ENCODE measurements around a stretch of chr7.

- PRO-cap, 10 experiments = no peak in any of the 10 experiments
Observed at GRCh38 chr7:123748047-123748284, 837 bp downstream of the WASL start.

GRCh38 chr7:123750256-123750657, 1.5 kb upstream of the WASL start:
- PRO-cap, 10 experiments = no peak in any of the 10 experiments

GRCh38 chr7:125401770-125402082, 472.1 kb upstream of the POT1 start:
- PRO-cap, 10 experiments = no peak in any of the 10 experiments

DNA sequence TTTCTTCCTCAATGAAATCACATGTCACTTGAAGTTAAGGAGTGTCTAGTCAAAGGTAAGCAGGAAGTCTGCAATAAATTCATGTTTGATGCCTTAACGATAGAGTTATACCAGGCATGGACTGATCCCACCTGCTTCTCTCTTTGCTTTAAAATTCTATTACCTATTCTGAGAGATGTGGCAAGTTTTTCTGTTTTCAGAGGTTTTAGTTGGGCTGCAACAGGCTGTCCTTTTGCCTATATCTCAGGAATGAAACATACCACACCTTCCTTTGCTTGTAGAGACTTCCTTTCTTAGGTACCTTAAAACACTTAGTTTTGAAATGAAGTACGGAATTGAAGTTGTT, 62.3 kb downstream of the ZNF800 start:
- PRO-cap, 10 experiments = no peak in any of the 10 experiments

- PRO-cap, 10 experiments = no peak in any of the 10 experiments
Observed at GRCh38 chr7:127358892-127359563, 33.5 kb downstream of the ZNF800 start.

DNA sequence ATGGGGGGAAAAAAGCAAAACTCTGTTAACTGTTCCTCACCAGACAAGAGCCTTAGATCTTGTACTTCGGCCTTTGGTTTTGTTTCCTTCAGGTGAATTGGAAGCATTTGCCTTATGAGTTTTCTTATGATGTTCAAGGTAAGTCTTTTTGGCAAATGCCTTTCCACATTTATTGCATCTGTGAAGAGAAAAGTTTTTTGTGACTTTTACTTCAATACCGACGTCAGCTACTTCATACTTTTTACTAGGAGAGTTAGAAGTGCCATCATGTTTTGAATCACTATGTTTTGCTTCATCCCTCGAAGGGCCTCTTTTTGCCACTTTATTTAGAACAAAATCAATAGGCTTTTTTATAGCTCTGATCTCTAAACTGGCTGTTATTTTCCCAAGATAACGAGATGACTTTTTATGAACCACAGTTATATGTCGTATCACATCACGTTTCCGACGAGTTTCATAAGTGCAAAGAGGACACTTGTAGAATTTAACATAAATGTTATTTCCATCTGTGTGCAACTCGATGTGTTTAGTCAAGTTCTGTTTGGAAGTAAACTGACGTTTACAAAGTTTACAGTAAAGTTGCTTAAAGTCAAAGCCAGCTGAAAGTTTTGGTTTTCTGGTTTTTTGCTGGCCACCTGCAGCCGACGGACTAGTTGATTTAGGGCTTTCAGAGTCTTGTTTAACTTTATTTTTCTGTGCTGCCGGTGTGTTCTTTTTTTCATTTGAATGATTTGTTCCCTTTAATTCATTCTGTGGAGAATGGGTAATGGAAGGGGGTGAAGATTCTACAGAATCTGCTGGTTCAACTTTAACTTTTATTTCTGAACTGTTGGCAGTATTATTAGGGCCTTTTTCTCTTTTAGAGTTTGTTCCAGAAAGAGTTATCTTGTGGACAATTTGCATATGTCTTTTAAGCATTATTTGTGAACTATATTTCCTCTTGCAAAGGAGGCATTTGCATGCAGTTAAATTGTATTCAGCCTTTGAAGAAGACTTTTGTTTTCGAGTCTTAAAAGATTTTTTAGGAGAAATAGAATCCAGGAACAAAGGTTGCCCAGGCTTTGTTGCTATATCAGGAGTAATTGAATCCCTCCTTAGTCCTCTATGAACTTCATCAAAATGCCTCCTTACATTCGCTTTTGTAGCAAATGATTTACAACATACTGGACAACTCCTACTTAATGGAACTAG, 18.8 kb downstream of the ZNF800 start:
- PRO-cap, 10 experiments = no peak in any of the 10 experiments

- PRO-cap, 10 experiments = no peak in any of the 10 experiments
Observed at GRCh38 chr7:127374577-127375072, 17.9 kb downstream of the ZNF800 start.

DNA sequence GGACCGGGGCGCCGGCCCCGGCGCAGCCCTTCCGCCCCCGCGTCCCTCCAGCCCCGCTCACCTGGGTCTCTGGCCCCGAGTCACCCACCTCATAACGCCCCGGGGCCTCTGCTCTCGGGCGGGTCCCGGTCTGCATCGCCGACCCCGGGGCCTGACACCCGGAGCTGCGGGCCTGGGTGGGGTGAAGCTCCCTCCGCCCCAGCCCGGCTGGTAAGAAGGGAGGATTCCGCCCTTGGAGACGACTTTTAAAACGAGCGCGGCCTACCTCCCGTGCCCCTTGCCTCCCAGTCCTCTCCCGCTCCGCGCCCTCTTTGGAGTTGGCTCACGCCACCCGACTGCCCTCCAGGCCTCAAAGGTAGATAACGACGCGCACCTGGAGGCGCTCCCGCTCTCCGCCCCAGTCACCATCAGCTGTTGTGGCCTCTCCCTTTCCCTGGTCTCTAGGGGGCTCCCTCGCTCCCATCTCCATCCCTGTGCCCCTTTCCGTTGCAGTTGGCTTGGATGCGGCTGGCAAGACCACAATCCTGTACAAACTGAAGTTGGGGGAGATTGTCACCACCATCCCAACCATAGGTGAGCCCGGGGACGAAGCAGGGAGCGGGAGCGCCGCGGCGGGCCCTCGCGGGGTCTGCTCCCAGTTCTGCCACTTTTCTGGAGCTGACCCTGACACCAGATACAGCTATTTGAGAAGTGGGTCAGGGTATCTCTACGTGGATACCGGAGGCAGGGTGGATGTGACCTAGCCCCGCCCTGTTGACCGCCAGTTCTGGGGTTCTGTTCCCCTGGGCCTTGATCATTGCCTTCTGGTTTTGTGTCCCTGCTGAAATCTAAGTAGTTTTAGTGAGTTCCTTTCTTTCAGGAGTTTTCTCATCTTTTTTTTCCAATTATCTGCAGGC, 628 bp downstream of the ARF5 start:
- PRO-cap, 10 experiments = peak in 8 of 10 experiments; most common plus-strand start position 489 of the sequence (in 1); most common minus-strand start position 416 of the sequence (in 7)

DNA sequence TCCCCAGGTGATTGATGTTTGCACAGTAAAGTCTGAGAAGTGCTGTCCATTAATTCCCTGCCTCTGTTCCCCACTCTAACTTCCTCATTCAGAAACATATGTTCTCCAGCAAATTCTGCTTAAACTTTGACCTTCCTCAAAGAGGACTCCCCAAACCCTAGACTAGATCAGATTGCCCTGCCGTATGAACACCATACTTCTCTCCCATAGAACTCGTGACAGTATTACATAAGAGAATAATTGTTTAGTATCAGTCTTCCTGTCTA, 16.1 kb downstream of the SND1 start:
- PRO-cap, 10 experiments = no peak in any of the 10 experiments

- PRO-cap, 10 experiments = no peak in any of the 10 experiments
Observed at GRCh38 chr7:127885900-127886394, 145.3 kb downstream of the LRRC4 start.

DNA sequence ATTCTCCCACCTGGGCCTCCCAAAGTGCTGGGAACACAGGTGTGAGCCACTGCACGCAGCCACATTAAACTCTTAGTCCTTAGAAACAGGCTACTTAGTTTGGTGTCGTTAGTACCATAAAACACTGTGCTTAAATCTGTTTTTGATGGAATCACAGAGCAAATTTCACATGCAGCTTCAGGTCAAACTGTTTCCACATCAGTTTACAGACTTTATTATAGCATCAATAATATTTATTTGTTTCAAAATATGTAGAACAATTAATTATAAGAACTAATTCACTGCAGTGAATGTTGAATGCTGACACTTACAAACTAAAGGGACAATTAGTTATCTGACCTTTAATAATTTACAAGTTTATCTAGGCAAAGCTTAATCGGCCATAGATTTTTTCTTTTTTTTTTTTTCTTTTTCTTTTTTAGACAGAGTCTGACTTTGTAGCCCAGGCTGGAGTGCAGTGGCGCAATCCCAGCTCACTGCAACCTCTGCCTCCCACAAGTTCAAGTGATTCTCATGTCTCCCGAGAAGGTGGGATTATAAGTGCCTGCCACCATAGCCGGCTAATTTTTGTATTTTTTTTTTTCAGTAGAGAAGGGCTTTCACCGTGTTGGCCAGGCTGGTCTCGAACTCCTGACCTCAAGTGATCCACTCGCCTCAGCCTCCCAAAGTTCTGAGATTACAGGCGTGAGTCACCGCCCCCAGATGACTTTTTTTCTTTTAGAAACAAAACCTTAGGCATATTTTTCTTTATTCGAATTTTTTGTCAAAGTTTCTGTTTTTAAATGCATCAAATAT, 113.4 kb downstream of the LRRC4 start:
- PRO-cap, 10 experiments = no peak in any of the 10 experiments

DNA sequence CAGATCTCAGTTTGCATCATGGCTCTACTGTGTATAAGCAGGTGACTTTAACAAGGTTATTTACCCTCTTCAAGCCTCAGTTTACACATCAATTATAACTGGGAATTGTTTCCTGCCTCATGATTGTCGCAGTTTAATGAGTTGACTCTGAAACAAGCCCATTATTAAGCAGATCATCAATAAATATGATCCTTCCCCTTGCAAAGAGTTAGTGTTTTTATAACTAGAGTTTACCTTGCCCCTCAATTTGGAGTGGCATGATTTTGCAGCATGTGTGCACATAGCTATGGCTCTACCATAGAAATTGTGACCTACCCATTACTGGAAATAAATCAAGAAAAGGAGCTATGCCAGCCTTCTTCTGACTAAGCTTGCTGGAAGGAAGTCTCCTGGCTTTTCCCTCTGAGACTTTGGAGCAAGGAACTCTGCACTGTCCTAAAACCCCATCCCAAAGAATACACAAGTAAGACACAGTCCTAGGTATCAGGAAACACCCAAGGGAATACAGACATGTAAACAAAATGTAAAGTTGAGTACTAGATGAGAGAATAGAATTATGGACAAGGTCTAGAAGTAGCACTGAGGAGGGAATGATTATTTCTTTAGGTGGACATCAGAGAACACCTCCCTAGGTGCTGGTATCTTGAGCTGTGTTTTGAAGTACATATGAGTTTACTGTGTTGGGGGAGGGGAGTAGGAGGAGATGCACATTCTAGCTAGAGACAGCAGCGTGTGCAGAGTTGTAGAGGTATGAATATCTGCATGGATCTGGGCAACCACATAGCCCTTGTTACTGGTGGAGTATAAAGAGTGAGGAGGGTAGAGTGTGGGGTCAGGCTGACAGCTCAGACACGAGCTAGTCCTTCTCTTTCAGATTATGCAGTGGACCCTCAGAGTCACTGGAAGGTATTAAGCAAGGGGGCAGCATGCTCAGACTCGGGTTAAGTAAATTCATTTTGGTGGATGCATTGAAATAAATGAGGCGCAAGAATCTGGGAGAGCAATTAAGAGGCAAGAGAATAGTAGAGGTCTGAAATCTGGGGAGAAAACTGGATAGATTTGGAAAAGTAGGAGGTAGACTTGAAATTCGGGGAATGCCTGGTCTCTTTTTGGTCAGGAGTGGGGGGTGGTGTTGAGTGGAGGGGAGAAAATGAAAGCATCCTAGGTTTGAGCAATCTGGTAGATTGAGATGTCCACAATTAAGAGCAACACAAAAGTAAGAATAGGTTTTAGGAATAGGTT, 97.3 kb downstream of the LRRC4 start:
- PRO-cap, 10 experiments = peak in 1 of 10 experiments; most common plus-strand start position 809 of the sequence (in 1)

DNA sequence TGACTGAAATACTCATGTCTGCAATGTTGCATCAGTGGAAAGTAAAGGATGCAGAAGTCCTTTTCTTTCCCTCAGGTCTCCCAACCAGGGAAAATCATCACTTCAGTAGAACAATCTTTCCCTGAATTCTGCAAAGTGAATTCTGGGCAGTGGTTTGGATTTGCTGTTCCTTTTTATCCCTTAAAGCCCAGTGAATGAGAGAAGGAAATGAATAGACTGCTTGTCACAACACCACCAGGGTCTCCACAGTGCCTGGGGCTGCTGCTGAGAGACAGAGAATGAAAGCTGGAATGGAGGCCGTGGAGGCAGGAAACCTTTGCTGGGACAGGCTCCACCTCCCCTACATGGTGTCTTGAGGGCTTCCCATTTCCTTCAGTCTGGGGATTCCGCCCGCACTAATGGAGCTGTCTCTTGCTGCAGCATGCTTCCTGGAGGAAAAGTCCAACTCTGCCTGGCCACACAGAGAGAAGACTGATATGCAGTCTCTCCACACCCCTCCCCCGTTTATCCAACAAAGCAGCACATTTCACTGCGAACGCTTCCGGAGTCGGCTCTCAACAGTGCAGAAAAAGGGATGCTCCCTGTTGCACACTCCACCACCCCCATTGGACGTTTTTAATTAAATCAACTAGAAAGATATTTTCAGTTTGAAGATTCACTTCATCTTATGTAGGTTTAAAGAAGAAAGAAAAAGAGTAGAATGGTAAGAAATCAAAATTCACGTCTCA, 54.5 kb downstream of the LRRC4 start:
- PRO-cap, 10 experiments = no peak in any of the 10 experiments

DNA sequence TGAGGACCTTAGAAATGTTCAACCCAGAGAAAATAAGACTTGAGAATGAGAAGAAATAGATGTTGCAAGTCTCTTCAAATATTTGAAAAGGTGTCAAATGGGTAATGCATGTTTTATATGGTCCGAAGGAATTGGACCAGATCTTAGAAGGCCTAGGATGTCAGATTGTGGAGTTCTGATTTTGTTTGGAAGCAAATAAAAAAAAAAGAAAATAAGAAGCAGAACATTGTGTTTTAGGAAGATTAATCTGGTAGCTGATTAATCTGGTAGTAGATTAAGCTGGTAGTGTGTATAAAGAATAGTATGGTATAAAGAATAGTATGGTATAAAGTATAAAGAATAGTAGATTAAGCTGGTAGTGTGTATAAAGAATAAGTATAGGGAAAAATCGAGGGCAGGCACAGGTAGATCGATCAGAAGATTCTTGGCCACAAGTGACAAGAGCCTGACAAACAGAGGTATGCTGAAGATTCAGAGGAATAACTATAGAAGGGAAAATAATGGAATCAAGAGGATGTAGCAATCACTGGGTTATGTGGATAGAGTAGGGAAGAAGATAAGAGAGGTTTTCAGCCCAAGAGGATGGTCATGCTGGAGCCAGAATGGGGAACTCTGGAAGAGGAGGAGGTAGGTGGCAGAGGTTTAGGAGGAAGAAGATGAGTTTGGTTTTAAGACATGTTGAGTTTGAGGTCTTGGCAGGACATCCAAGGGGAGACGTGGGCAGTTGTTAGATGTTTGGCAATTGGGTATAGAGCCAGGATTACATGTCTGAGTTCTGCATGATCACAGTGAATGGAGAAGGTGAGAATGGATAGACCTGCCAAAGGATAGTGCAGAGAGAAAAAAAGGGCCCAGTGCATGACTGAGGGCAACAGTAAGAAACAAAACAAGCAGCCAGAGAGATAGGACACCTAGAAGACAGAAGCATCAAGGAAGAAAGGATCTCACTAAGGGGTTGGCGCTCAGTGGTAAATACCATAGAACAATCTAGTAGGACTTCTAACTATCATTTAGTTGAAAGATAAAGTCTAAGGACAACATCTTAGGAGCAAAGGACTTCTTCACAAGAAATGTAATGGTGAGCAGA, 53.6 kb downstream of the LRRC4 start:
- PRO-cap, 10 experiments = no peak in any of the 10 experiments

DNA sequence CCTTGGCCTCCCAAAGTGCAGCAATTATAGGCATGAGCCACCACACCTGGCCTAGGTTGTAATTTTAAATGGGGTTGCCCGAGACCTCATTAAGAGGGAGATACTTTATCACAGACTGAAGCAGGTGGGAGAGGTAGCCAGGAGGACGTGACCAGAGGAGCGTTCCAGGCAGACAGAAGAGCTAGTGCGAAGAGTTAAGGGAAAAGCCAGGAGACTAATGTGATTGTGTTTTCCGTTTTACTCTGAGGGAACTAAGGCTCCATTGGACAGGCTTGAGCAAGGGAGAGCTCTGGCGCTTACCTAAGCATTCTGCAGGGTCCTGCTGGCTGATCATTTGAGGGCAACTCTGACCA, 60.2 kb upstream of the LRRC4 start:
- PRO-cap, 10 experiments = peak in 1 of 10 experiments; most common plus-strand start position 116 of the sequence (in 1)

GRCh38 chr7:128338483-128339064, 5.1 kb downstream of the RBM28 start:
- PRO-cap, 10 experiments = no peak in any of the 10 experiments

DNA sequence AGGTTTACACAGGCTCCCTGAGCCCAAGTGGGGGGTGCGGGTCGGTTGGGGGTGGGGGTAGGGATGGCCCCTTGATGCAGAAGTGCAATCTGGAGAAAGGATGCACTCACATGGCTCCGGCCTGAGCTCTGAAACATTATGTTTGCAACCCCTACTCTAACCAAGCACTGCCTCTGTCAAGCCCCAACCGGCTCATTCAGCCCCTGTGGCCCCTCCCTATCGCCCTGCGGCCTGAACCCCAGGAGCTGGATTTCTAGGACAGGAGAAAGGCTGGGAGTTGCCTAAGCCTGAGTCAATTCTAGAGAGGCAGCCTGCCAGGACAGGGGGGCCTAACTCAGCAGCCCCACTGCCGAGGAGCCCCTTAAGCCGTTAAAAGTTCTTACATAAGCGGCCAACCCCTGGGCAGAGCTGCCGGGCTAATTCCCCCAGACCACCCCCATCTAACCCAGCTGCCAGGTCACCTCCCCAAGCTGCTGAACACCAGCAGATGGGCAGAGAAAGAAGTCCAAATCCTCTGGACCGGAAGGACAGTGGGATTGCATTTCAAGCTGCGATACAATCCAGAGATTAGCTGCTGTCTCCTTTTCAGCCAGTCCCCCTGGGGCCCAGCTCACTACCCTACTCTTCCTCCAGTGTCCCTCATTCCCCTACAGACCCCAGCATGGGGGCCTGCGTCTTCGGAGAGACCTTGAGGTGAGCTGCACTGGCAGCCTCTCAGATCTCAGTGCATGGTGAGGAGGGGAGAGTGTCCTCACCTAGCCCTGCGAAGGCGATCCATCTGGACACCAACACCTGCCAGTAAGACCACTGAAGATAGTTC, 1.0 kb downstream of the IMPDH1 start:
- PRO-cap, 10 experiments = peak in 1 of 10 experiments; most common plus-strand start position 290 of the sequence (in 1); most common minus-strand start position 130 of the sequence (in 1)

DNA sequence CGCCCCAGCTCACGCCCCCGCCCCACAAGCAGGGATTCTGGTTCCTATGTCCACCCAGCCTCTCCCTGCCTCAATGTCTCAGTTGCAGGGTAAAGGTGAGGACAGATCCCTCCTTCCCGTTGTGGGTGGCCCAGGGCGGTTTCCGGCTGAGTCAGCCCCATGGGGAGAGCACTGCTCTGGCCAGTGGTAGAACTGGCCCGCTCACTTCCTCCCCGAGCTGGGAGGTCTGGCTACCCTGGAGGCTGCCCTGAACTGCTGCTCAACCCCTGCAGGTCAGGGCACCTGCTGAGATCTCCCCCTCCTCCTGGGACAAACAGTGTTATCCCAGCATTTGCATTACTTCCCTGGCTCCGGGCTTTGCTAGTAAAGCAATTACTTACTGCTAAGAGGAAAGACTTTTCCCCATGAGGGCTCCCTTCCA, 21.4 kb upstream of the IMPDH1 start:
- PRO-cap, 10 experiments = peak in 3 of 10 experiments; most common plus-strand start position 204 of the sequence (in 2); most common minus-strand start position 80 of the sequence (in 2)

GRCh38 chr7:128655871-128656306, 16.2 kb upstream of the GARIN1A start:
- PRO-cap, 10 experiments = no peak in any of the 10 experiments

DNA sequence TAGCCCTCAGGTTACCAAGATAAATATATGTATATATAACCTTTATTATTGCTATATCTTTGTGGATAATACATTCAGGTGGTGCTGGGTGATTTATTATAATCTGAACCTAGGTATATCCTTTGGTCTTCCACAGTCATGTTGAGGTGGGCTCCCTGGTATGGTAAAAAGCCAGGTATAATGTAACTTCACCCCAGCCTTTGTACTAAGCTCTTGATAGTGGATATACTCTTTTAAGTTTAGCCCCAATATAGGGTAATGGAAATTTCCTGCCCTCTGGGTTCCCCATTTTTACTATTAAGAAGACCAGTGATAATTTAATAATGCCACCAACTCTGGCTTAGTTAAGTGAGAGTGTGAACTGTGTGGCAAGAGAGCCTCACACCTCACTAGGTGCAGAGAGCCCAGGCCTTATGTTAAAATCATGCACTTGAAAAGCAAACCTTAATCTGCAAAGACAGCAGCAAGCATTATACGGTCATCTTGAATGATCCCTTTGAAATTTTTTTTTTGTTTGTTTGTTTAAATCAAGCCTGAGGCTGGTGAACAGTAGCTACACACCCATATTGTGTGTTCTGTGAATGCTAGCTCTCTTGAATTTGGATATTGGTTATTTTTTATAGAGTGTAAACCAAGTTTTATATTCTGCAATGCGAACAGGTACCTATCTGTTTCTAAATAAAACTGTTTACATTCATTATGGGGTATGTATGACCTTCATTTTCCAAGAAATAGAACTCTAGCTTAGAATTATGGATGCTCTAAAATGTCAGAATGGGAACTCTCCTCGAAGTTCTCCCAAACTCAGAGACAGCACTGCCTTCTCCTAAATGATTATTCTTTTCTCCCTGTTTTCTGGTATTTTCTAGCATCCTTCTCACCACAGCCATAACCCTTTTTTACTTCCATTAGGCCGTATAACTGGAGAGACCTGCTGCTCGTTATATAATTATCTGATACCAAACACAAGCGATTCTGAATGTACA, 4.5 kb downstream of the OPN1SW start:
- PRO-cap, 10 experiments = no peak in any of the 10 experiments